Endothelial cell of umbilical vein (primary cell): ENCODE results near the gene PUS1.

DNA sequence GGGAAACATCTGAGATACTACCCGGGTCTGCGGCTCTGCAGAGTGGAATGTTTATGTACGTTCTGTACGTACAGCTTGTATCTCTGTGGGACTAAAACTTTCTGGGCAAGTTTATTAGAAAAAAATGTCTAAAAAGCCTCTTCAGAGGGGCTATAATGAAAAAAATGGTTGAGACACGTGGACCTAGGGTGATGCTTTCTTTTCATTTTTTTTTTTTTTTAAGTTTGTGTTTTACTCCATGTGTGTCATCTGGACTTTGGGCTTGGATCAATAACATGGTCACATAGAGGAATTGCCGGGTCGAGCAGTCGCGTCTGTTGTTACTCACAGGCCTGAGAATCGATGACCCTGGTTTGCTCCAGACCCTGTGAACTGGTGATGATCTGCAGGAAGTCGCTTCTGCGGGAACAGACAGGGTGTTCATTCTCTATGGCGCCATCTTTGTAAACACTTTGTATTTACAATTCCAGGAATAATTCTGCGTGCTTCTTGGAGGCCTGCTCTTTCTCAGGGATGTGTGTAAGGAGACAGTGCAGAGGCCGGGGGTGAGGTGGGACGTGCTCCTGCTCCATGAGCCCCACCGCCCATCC, 58.5 kb downstream of the ADGRD1 start:
- PRO-cap, result no peak
CAGE:
- cytosol, long polyA minus RNA, result no peak
- cytosol, long polyA plus RNA, result no peak
- long polyA plus RNA, result no peak
- nucleus, long polyA minus RNA, result no peak
- nucleus, long polyA plus RNA, result no peak

GRCh38 chr12:131050086-131050470, 96.4 kb downstream of the ADGRD1 start:
- PRO-cap, result no peak
CAGE:
- cytosol, long polyA minus RNA, result no peak
- cytosol, long polyA plus RNA, result no peak
- long polyA plus RNA, result no peak
- nucleus, long polyA minus RNA, result no peak
- nucleus, long polyA plus RNA, result no peak

DNA sequence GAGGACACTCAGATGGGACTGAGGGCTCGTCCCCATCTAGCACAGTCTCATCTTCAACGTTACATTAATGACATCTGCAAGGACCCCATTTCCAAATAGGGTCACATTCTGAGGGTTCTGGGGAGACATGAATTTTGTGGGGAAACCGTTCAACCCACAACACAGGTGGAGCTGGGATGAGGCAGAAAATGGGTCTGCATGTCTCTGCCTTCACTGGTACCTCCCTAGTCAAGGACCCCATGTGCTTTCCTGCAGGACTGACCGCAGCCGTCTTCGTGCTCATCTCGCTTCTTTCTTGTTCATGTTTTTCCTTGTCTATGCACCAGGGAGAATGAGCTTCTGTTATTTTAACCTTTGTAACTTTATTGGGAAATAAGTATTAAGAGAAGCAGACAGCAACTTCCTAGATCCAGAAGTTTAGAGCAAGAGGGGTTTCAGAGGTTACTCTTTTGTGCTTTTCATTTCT, 104.0 kb downstream of the ADGRD1 start:
- PRO-cap, result no peak
CAGE:
- cytosol, long polyA minus RNA, result no peak
- cytosol, long polyA plus RNA, result no peak
- long polyA plus RNA, result no peak
- nucleus, long polyA minus RNA, result no peak
- nucleus, long polyA plus RNA, result no peak

- PRO-cap, result no peak
CAGE:
- cytosol, long polyA minus RNA, result no peak
- cytosol, long polyA plus RNA, result no peak
- long polyA plus RNA, result no peak
- nucleus, long polyA minus RNA, result no peak
- nucleus, long polyA plus RNA, result no peak
Observed at GRCh38 chr12:131074203-131075121, 120.8 kb downstream of the ADGRD1 start.

DNA sequence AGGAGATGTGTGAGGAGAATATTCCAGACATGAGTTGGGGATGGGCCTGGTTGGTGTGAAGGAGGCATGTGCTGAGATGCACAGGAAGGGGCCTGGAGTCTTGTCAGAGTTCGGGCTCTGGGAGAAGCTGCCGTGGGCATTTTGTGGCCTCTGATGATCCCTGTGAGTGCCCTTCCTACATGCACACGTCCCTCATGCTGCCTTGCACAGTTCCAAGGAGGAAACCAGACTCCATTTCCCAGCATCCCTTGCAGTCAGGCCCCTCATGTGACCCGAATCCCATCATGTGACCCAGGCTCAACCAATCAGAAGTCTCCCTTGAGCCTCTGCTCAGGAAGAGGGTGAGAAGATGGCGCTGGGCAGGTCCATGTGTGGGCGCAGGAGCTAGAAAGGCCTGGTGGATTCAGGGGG, 240.3 kb downstream of the ADGRD1 start:
- PRO-cap, result no peak
CAGE:
- cytosol, long polyA minus RNA, result no peak
- cytosol, long polyA plus RNA, result no peak
- long polyA plus RNA, result no peak
- nucleus, long polyA minus RNA, result no peak
- nucleus, long polyA plus RNA, result no peak

DNA sequence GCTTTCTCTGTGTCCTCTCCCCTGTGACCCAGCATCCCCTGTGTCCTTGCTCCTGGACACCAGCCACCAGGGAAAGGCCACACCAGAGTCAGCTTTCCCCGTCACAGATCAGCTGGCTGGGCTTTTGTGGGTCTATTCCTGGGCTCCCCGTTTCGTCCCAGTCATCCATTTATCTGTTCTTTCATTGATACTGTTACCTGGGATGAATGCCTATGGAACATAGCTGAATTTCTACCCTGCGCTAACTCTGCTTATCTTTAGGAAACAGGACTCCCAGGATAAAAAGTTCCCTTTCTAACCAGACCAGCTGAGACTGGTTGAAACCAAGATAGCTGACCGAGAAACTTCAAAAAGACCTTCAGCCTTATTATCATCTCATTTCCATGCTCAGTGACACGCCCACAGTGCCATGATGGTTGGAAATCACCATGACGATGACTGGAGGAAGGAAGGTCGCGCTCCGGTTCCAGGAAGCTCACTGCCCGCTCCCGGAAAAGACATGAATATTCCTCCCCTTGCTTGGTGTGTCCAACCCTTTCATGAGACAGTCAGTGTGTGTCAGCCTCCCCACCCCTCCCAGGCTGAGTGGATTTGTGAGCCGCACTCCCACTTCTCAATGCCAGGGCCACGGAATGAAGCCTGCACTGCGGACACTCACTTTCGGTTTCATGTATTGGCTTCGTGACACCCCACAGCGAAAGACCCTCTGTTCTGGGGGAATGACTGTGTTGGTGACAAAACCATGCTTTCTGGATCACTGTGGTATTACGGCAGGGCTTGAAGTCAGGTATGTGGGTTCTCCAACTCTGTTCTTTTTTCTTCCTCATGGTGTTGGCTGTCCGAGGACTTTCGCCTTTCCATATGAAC, 276.3 kb upstream of the SFSWAP start:
- PRO-cap, result no peak
CAGE:
- cytosol, long polyA minus RNA, result no peak
- cytosol, long polyA plus RNA, result no peak
- long polyA plus RNA, result no peak
- nucleus, long polyA minus RNA, result no peak
- nucleus, long polyA plus RNA, result no peak

DNA sequence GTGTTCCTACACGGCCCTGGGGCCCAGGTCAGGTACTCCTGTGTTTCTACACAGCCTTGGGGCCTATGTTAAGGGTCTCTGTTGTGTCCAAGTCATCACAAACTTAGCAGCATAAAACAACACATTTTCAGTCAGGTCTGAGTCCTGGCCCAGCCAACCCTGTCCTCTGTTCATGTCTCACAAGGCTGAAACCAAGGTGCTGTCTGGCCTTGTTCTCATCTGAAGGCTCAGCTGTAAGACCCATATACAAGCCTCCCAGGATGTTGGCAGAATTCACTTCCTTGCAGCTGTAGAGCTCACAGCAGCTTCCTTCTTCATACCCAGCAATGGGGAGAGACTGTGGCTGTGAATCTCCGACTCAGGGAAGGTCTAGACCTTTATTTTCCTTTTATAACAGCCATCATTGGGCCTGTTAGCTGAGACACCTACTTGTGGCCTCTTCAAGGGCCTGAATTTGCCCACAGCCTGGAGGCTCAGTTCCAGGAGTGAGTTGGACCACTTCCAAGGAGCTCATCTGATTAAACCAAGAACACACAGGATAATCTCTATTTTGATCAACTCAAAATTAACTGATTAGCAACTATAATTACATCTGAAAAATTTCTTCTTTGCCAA, 107.4 kb upstream of the SFSWAP start:
- PRO-cap, result no peak
CAGE:
- cytosol, long polyA minus RNA, result no peak
- cytosol, long polyA plus RNA, result no peak
- long polyA plus RNA, result no peak
- nucleus, long polyA minus RNA, result no peak
- nucleus, long polyA plus RNA, result no peak

DNA sequence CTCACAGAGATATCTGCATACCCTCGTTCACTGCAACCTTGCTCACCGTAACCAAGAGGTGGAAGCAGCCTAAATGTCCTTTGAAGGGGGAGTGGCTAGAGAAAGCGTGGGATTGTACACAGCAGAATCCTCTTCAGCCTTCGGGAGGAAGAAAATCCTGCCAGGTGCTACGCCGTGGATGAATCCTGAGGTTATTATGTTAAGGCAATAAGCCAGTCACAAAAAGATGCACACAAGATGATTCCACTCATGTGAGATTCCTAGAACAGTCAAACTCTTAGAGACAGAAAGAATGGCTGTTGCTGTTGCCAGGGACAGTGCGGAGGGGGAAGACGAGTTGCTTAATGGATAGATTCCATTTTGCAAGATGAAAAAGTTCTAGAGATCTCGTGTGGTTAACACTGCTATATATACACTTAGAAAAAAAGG, 39.6 kb upstream of the SFSWAP start:
- PRO-cap, result no peak
CAGE:
- cytosol, long polyA minus RNA, result no peak
- cytosol, long polyA plus RNA, result no peak
- long polyA plus RNA, result no peak
- nucleus, long polyA minus RNA, result no peak
- nucleus, long polyA plus RNA, result no peak

DNA sequence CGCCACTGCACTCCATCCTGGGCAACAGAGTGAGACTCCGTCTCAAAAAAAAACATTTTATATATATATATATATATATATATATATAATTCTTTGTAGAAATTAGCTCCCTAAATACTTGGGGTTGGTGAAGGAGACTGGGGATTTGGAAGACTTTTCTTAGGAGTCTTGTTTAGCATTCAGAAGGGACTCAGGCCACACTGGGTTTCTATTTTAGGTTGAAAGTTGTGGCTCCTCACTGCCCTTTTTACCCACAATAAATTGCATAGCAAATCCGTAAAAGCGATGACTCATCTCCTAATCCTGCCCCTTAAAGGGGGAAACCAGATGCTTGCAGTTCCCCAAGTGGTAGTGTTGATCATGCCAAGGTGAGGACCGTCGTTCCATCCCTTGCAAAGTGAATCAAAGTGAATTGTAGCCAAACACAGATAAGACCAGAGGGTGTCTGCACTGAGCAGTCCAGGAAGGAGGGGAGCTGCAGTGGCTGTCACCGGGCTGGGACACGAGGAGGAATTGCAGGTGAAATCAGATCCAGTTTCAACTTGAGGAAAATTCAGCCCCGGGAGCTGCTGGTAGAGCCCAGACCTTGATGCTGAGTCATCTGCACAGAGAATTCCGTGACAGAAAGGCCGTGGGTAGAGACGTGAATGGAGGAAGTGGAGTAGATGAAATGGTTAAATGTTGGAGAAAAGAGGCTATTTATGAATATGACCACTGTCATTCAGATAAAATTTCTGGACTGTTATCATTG, 44.3 kb upstream of the MMP17 start:
- PRO-cap, result bidirectional peak, plus-strand start at position 351 of the sequence, minus-strand start at position 249 of the sequence
CAGE:
- cytosol, long polyA minus RNA, result no peak
- cytosol, long polyA plus RNA, result no peak
- long polyA plus RNA, result no peak
- nucleus, long polyA minus RNA, result no peak
- nucleus, long polyA plus RNA, result no peak

DNA sequence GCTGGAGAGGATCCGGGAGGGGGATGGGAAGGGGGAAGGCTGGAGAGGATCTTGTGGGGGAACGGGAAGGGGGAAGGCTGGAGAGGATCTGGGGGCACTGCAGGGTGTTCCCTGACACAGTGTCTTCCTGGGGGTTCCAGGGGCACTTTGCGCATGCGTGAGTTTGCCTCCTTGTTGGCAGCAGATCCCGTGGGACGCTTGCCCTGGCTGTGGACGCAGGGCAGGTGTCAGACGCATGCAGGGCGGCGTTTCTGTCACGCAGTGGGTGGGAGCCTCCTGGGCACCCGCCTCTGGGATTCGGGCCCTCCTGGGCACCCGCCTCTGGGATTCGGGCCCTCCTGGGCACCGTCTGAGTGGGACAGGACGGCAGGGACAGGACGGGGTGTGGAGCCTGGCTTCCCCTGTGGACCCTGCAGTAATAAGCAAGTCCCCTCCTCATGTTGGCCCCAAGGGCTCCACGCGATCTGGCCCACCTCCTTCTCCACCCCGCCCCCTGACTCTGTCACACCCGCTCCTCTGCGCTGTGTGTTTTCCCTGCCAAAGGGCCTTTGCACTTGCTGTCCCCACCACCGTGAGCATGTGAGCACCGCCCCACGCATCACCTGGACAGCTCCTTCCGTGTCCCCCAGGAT, 4.2 kb downstream of the MMP17 start:
- PRO-cap, result no peak
CAGE:
- cytosol, long polyA minus RNA, result no peak
- cytosol, long polyA plus RNA, result no peak
- long polyA plus RNA, result no peak
- nucleus, long polyA minus RNA, result no peak
- nucleus, long polyA plus RNA, result no peak

- PRO-cap, result no peak
CAGE:
- cytosol, long polyA minus RNA, result no peak
- cytosol, long polyA plus RNA, result no peak
- long polyA plus RNA, result no peak
- nucleus, long polyA minus RNA, result no peak
- nucleus, long polyA plus RNA, result no peak
Observed at GRCh38 chr12:131872227-131872622, 22.2 kb upstream of the ULK1 start.

DNA sequence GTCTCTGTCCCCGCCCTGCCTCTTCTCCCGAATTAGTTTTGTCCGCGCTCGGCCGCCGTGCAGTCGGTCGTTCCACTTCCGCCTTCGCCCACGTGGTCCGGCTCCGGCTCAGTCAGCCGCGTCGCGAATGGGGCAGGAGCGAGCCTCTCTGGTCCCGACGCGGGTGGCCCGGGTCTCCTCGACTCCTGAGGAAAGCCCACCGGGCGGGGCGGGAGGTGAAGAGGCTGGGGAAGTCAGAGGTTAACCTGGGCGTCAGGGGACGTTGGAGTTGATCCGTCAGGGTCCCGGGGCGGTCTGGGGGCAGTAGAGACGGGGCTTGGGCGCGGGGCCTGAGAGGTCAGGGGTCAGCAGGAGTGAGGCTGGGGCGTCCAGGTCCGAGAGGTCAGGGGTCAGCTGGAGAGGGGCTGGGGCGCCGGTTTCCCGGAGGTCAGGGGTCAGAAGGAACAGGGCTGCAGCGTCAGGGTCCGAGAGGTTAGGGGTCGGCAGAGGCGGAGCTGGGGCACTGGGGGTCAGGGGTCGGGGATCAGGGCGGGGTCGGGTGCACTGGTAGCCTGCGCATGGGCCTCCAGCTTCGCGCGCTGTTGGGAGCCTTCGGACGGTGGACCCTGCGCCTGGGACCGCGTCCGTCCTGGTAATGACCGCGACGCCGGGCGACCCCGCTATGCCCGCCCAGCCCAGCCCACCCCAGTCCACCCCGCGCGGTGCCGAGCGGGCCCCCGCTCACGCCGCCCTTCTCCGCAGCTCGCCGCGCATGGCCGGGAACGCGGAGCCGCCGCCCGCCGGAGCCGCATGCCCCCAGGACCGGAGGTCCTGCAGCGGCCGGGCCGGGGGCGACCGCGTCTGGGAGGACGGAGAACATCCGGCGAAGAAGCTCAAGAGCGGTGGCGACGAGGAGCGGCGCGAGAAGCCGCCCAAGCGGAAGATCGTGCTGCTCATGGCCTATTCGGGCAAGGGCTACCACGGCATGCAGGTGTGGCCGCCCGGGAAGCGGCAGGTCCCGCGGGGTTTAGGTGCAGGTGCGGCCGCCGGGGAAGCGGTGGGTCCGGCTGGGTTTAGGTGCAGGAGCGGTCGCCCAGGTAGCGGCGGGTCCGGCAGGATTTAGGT, at the start of gene PUS1:
PUS1 (plus strand) TSS at position 111 of the 1,104 bp plus-strand sequence.
- PRO-cap, result bidirectional peak, plus-strand start at position 111 of the sequence, minus-strand start outside the sequence; unidirectional peak, minus-strand start at position 636 of the sequence
CAGE:
- cytosol, long polyA minus RNA, result no peak
- cytosol, long polyA plus RNA, result no peak
- long polyA plus RNA, result start-site peak on the plus strand centred at position 422 of the sequence, 280 bp wide, 76 and 82 reads in 2 replicates
- nucleus, long polyA minus RNA, result start-site peak on the plus strand centred at position 112 of the sequence, 7 bp wide, 141 reads; start-site peak on the plus strand centred at position 388 of the sequence, 93 bp wide, 16 reads; start-site peak on the plus strand centred at position 536 of the sequence, 45 bp wide, 9 reads
- nucleus, long polyA plus RNA, result no peak

GRCh38 chr12:132017017-132017838, 67.5 kb downstream of the EP400 start:
- PRO-cap, result no peak
CAGE:
- cytosol, long polyA minus RNA, result no peak
- cytosol, long polyA plus RNA, result no peak
- long polyA plus RNA, result no peak
- nucleus, long polyA minus RNA, result no peak
- nucleus, long polyA plus RNA, result no peak

DNA sequence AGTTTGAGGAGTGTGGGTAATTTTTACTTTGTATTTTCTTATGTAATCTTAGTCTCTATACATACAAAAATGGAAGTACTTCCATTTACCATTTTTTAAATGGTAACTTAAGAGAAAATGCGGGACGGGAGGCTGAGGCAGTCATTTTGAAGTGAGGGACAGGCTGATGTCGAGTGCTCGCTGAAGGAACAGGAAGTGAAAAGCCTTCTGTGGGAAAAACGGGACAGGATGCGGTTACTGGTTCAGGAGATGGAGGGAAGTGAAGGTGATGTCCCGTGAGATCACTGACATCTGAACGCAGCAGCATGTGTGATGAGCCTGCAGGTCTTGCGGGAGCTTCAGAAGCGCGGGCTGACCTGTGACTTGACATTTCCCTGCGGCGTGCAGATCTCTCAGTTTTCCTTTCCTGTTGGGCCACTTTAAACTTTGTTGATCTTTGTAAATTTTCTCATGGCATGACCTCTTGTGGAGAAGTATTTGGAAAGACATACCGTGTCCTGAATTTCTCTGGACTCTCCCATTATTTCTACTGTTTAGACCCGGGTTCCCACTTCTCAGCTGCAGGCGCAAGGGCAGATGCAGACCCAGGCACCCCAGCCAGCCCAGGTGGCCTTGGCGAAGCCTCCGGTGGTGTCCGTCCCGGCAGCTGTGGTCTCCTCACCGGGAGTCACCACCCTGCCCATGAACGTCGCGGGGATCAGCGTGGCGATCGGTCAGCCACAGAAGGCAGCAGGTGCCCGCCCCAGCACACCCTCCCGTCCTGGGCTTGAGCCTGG, 77.7 kb downstream of the DDX51 start:
- PRO-cap, result no peak
CAGE:
- cytosol, long polyA minus RNA, result no peak
- cytosol, long polyA plus RNA, result no peak
- long polyA plus RNA, result no peak
- nucleus, long polyA minus RNA, result no peak
- nucleus, long polyA plus RNA, result no peak

DNA sequence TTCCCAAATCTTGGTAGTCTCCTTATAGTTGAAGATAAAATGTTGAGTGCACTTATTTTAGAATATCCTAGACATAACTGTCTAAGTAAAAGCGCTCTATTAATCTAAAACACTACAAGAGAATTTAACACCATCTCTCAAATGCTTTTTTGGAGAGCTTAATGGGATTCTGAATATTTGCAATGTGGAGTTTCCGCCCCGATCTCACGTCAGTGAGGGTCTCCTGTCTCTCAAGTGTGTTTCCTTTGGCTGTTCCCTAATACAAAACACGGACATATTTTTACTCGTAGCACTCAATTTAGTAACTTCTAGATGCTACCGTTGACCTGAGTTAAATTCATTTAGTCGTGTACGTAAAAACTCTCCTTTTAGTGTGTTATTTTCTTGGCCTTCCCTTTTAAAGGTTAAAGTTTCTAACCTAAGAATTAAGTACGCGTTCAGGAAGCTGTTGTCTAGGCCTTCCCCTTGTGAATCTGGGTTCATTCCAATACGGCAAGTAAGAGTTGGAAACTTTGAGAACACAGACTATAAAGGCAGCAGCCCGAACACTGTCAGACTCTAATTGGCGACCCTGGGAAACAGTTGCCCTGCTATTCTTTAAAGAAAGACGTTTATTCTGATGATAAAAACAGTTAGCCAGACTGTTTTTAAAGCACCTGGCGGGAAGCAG, 64.4 kb downstream of the DDX51 start:
- PRO-cap, result no peak
CAGE:
- cytosol, long polyA minus RNA, result no peak
- cytosol, long polyA plus RNA, result no peak
- long polyA plus RNA, result no peak
- nucleus, long polyA minus RNA, result no peak
- nucleus, long polyA plus RNA, result no peak

- PRO-cap, result no peak
CAGE:
- cytosol, long polyA minus RNA, result no peak
- cytosol, long polyA plus RNA, result no peak
- long polyA plus RNA, result no peak
- nucleus, long polyA minus RNA, result no peak
- nucleus, long polyA plus RNA, result no peak
Observed at GRCh38 chr12:132177109-132177550, 32.9 kb downstream of the NOC4L start.

DNA sequence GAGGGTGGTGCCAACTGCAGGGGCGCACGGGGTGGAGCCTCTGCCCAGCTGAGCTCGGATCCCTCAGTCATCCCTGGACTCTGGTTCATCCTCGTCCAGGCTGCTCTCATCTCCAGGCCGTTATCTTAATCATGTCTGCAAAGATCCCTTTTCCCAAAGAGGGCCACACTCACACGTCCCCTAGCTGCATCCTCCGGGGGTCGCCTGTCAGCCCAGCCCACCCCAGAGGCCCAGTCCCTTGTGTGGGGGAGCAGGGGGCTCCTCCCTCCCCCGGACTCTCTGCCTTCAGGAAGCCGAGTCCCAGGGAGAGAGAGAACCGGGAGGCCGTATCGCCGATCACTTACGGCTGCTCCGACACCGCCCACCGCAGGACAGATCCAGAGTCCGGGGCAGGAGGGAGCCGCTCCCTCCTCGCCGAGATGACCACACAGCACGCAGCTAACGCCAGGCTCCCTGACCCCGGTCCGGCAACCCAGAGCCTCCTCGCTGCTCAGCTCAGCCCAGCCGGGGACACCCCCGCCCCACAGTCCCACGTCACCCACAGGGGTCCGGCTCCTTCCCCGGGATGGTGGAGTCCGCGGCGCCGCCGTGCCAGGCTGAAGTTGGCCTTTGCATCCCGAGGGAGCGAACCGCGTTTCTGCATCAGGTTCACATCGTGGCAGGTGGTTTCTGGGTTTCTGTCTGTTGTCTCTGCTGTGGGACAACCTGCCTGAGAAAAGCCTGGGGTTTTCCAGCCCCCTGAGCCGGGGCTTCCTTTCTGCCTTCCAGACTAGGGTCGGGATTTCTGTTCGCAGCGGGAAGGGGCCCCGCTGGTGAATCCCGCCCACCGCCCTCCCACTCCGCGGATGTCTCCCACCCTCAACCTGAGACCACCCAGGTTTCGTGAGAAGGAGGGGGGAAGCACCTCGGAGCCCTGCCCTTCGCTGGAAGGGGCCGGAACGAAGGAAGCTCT, 61.0 kb downstream of the NOC4L start:
- PRO-cap, result no peak
CAGE:
- cytosol, long polyA minus RNA, result no peak
- cytosol, long polyA plus RNA, result no peak
- long polyA plus RNA, result no peak
- nucleus, long polyA minus RNA, result no peak
- nucleus, long polyA plus RNA, result no peak

GRCh38 chr12:132322865-132323660, 6.3 kb downstream of the GALNT9 start:
- PRO-cap, result no peak
CAGE:
- cytosol, long polyA minus RNA, result no peak
- cytosol, long polyA plus RNA, result no peak
- long polyA plus RNA, result no peak
- nucleus, long polyA minus RNA, result no peak
- nucleus, long polyA plus RNA, result no peak

GRCh38 chr12:132493718-132494319, 3.9 kb downstream of the FBRSL1 start:
- PRO-cap, result no peak
CAGE:
- cytosol, long polyA minus RNA, result no peak
- cytosol, long polyA plus RNA, result no peak
- long polyA plus RNA, result no peak
- nucleus, long polyA minus RNA, result no peak
- nucleus, long polyA plus RNA, result no peak

DNA sequence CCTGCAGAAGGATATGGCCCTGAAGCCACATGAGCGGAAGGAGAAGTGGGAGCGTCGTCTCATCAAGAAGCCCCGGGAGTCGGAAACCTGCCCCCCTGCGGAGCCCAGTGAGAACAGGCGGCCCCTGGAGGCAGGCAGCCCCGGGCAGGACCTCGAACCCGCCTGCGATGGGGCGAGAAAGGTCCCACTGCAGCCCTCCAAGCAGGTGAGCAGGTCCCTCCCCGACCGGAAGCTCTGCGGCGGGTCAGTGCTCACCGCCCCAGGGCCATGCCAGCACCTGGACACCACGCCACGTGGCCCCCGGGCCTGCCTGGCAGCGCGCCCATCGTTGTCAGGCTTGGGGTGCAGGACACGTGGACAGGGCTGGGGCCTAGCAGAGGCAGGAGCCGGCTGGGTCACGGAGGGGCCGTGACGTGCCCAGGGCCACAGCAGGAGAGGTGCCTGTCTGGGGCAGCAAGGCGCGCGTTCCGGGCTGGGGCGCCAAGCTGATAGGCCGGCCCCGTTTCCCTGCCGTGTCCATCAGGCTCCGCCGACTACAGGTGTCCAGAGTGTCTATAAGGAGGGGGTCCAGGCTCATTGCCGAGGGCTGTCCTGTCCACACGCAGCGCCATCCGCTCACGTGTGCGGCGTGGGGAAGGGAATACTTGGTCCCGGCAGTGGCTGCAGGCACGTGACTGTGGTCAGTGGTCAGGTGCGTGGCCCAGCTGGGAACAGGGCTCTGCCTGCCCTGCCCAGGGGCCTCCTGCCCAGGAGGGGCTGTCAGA, 18.4 kb downstream of the FBRSL1 start:
- PRO-cap, result no peak
CAGE:
- cytosol, long polyA minus RNA, result no peak
- cytosol, long polyA plus RNA, result no peak
- long polyA plus RNA, result no peak
- nucleus, long polyA minus RNA, result no peak
- nucleus, long polyA plus RNA, result no peak